Jejunum (tissue), 1 donor: ENCODE results near the genes SPTBN2, RCE1, C11orf86 and CARNS1.

DNA sequence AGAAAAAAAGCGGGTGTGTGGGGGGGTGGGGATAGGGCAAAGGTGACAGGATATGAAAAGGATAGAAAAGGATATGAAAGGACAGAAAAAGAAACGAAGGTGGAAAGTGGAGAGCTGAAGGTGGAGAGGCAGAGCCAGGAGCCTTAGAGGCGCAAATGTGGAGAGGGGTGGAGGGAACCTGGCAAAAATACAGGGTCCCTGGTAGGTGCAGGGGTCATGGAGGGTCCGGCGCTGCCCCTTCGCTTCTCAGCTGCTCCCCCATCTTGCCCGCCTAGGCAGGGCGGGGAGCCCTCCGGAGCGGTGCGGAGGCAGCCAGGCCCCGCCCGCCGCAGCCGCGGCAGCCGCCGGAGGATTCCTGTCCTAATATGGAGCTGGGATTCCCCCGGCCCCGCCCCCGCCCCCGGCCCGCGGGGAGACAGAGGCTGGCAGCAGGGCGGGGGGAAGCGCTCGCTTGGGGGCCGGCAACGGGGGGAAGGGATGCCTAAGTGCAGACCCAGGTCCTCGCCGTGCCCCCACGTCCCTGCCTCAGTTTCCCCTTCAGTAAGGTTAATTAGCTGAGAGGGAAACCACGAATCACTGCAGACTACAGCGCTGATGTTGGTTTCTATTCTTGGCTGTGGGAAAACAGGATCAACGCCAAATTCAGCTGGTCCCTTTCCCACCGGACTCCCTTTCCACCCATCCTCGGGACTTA, 1.0 kb upstream of the NPAS4 start:
- PRO-cap = no peak

DNA sequence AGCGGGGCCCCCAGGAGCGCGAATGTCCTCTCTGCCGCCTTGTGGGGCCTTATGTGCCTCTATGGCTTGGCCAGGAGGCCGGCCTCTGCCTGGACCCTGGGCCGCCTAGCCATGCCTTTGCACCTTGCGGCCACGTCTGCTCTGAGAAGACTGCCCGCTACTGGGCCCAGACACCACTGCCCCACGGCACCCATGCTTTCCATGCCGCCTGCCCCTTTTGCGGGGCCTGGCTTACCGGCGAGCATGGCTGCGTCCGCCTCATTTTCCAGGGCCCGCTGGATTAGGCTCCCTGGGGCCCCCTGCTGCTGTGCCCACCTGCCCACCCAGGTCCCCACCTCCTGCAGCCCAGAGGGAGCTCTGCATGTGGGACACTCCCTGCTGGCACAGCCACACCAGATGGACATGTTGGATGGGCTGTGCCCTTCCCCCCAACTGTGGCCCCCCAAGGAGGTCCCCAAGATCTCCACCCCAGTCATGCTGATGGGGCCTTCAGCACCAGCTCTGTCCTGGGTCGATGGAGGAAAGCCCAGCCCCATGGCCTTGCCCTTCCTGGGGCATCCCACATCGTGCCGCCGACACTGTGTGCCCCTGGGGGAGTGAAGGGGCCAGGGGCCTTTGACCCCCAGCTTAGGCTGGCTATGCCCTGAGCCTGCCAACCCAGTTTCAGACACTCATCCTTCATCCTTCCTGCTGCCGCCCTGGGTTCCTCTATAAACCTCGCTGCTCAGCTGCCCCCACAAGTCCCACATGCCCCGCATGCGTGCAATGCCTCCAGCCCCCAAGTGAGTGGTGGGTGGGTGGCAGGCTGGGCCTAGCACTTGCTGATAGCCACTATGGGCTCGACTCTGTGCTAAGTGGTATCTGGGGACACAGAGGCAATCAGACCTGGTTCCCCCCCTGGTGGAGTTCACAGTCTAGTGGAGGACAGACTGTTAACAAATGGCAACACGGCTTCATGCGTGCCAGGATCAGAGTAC, 4.1 kb upstream of the DPP3 start:
- PRO-cap = no peak

- PRO-cap = no peak
These were observed 6.6 kb downstream of the ZDHHC24 start for GRCh38 chr11:66539209-66539686.

- PRO-cap = no peak
These were observed 8.5 kb downstream of the RBM14 start for GRCh38 chr11:66624673-66625513.

DNA sequence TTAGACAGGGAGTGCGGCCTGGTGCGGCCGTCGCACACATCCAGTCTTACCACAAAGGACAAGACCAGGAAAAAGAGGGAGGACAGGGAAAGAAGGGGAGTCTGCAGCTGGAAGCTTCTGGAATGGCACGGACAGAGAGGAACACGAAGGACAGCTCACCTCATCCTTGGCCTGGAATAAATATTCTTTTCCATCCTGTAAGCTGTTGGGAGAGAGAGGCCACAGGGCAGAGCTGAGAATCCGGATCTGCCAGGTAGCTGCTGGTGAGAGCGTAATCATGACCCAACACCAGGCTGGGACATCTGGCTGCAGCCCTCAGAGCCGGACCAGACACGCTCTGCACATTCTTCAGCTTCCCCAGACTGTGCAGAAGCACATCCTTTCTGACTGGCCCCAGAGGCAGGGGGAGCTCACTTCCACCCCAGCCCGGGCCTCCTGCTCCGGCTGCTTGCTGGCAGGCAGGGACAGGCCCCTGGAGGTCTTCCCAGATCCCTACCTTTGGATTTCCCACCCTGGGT, 8.6 kb upstream of the RBM4B start:
- PRO-cap = no peak

DNA sequence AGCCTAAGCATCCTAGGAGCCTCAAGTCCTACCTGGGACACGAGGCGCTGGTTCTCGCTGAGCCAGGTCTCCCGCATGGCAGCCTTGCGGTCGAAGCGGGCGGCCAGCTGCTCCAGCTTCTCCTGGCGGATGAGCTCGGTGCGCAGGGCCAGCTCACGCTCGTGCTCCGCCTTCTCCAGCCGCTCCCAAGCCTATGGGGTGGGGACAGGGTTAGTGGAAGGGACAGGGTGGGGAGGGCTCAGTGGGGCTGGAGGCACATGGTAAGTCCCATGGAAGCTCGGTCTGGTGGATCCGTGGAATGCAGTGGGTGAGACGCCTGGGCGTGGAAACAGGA, 20.9 kb downstream of the SPTBN2 start:
- PRO-cap = no peak

GRCh38 chr11:66726784-66727956, 1.8 kb downstream of the SPTBN2 start:
- PRO-cap = no peak

DNA sequence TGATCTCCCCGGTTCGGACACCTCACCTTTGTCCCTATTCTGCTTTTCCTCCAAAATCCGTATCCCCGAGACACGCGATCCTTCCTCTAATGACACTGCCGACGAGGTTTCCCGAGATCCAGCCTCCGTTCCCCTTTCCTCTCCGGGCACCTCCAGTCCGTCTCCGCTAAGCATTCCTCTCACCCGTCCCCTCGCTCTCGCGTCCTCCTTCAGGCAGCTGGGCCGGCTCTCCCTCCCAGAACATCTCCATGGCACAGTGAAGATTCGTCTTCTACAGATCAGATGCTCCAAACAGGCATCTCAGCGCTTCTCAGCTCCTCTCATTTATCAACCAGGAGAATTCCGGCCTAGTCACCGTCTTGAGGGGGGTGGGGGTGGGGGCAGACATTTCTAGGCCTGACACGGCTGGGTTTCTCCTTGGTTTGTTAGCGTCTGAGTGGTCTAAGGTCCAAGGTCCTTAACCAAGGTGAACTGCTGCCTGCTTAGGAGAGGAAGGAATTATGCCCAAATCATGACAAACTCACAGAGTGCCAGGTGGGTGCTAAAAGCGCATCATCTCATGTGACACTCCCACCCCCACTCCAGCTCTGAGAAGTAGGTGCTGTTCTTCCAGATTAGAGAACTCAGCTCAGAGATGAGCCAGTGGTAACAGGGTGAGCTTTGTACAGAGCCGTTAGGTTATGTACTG, at the start of gene SPTBN2:
Gene SPTBN2, minus strand, starts transcription at position 502 of the 688 bp plus-strand sequence.
- PRO-cap = no peak

GRCh38 chr11:66843114-66844014, at the start of gene RCE1:
Gene RCE1 (plus strand): TSS chr11:66843441.
- PRO-cap = bidirectional peak, plus-strand start at chr11:66843199, minus-strand start at chr11:66842959; bidirectional peak, plus-strand start at chr11:66843448, minus-strand start at chr11:66843340

DNA sequence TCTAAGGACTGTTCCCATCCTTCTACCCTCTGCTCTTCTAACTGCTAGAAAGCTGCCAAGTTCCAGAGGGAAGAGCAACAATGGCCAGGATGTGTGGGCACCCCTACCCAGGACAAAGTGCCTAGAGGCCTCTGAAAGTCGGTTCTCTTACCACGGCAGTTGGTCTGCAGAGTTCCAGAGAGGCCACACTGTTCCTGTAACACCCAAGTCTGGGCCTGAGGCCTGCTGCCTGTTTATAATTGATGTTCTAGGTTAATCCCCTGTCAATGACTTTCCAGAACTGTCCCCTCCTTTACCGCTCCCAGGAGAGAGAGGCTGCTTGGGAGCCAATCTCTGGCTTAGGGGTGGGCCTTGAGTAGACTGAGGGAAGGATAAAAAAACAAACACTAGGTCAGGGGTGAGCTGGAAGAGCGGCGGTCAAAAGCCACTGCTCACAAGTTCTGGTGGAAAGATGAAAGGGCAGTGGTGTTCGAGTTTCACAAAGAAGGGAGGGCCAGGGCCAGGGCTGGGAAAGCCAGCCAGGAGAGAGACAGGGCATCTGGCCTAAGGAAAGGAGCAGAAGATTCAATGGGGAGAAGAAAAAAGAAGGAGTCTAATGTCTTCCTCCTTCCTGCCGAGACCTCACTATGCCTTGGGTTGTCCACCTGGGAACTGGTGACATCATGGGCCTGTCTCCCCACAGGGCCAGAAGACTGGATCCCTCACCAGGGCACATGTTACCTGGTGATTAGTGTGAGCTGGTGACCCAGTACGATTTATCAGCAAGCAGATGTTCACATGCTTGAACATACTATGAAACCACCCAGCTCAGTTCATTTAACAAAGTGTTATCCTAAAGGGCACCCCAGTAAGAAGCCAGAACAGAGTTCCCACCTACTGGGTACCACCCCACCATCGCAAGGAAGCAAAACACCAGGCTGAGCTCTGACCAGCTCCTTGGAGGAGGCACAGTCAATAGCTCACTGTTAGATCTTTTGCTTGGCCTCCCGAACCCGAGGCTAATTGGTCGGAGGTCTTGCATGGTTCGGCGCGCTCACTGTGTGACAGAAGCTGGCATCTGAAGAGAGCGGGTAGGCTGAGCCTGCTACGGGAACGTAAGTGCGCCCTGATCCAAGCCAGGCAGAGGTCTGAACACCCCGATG, 50.1 kb downstream of the PC start:
- PRO-cap = no peak

DNA sequence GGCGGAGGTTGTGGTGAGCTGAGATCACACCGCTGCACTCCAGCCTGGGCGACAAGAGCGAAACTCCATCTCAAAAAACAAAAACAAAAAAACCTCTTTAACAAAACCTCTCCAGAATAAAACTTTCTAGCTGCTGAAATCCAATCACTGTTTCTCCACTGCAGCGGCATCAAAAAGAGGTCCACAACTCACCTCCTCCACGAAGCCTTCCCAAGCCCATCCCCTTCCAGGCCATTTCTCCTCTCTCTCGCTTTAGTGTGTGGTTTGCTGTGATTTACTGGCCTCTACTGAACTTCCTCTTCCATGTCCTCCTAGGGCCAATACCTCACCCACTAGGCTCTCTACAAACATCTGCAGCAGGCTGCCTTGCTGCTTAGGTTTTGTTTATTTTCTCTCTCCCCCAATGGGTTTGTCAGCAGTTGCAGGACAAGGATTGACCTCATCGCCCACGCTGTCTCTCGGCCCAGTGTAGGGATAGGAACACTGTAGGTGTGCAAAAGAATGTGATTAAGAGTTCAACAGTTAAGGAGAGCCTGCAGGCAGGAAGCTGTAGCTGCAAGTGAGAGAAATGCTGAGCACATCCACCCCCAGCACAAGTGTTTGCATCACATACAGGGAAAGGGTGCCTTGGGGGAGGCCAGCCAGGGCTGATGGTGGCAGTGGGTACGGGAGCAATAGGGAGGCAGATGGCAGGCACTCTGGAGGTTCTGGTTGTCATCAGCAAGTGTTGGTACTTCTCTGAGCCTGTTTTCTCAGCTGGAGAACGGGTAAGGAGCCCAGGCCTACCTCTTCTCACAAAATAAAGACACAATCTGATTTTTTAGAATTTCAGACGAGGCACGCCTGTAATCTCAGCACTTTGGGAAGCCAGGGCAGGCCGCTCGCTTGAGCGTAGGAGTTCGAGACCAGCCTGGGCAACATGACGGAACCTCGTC, 1.4 kb downstream of the PC start:
- PRO-cap = no peak

DNA sequence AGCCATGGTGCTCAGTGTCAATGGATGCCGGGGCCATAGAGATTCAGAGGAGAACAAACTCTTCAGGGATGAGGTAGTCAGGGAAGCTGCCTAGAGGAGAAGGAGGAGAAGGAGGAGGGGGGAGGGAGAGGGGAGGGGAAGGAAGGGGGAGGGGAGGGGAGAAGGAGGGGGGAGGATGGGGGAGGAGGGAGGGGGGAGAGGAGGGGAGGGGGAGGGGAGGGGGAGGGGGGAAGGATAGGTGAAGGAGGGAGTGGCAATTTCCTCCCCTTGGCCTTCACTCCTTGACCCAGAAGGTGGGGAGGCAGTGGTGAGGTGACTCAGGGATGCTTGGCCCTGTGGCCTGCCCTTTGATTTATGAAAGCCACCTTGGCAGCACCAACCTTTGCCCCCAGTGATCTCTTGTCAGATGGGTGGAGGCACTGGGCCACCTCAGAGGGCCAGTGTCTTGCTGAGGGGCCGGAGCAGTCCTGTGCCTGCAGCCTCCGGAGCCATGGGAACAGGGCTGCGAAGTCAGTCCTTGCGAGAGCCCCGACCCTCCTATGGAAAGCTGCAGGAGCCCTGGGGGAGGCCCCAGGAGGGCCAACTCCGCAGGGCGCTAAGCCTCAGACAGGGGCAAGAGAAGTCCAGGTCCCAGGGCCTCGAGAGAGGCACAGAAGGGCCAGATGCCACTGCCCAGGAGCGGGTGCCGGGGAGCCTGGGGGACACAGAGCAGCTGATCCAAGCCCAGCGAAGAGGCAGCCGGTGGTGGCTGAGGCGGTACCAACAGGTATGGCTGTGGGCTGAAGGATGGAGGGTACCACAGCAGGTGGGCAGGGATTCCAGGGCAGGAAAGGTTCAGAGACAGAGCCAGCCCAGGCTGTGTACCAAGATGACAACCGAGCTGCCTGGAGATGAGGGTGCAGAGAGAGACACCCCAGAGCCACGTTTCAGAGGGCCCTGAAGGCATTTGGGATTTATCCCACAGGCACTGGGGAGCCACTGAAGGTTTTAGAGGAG, at the start of gene C11orf86:
Gene C11orf86, plus strand, starts transcription at position 432 of the 996 bp plus-strand sequence.
- PRO-cap = unidirectional peak, plus-strand start at position 432 of the sequence; unidirectional peak, plus-strand start at position 877 of the sequence

- PRO-cap = no peak
These were observed 3.8 kb upstream of the RHOD start for GRCh38 chr11:67052675-67053389.

- PRO-cap = bidirectional peak, plus-strand start at chr11:67118433, minus-strand start at chr11:67118474
These were observed 827 bp upstream of the KDM2A start for GRCh38 chr11:67118066-67118805.

GRCh38 chr11:67120181-67120797, 1.2 kb downstream of the KDM2A start:
- PRO-cap = no peak

DNA sequence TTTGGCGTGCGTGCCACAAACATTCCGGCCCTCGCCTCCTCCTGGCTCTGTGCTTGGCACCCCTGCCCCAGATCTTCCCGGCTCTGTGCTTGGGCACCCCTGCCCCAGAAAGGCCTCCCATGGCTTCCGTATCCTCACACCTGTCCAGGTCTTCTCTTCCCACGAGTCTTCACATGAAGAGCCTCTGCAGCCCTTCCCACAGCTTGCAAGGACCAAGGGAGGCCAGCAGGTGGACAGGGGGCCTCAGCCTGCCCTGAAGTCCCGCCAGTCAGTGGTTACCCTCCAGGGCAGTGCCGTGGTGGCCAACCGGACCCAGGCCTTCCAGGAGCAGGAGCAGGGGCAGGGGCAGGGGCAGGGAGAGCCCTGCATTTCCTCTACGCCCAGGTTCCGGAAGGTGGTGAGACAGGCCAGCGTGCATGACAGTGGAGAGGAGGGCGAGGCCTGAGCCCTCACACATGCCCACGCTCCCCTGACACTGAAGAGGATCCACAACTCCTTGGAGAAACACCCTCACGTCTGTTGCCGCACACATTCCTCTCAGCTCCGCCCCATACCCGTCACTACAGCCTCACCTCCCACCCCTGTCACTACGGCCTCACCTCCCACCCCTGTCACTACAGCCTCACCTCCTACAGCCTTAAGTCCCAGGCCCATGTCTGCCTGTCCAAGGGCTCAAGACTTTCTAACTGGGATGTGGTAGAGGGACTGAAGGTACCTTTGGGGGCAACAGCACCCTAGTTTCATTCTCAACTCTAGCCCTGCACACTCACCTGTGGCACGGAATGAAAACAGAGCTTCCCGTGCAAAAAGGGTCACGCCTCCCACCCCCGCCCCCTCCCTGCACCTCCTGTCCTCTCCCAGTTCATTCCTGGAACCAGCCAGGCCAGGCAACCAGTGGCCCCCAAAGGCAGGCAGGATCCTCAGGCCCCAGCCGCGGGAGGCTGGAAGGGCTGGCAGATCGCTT, 8.4 kb downstream of the SSH3 start:
- PRO-cap = no peak

- PRO-cap = no peak
These were observed 21.5 kb downstream of the POLD4 start for GRCh38 chr11:67331635-67332391.

- PRO-cap = bidirectional peak, plus-strand start at chr11:67353725, minus-strand start at chr11:67353520
These were observed 375 bp upstream of the POLD4 start for GRCh38 chr11:67353639-67354203.

GRCh38 chr11:67398282-67399162, 3.1 kb downstream of the PPP1CA start:
- PRO-cap = no peak

DNA sequence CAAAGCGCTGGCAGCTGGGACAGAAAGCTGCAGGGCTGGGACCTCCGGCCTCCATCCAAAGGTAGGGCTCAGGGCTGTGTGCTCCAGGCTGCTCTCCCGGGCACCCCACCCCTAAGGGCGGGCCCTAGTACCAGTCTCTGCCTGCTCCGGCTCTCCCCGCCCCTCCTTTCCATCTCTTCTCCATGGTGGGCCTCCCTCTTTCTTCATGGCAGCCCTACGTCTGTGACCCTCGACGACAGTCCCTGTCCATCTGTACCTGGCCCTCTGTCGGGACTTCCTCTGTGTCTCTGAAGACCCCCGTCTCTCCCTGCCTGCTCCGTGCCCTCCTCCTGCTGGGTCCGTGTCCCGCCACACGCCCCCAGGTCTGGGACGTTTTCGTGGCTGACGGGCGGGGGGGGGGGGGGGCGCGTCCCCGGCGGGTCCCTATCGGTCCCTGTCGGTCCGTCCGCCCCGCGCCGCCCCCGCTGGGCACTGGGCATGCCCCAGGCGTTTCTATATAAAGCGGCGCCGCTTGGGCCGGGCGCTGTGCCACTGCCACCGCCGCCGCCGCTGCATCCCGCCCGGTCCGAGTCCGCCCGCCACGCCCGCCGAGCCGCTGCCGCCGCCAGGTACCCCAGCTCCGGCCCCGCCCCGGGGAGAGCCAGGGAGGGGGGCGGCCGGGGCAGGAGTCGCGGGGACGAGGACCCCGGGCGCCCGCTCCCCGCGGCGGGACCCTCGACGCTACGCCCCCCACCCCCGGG, at the start of gene CARNS1:
Gene CARNS1, plus strand, starts transcription at position 523 of the 740 bp plus-strand sequence.
- PRO-cap = no peak